Parietal lobe (tissue), 2 donors: ENCODE data around the genes UBE2Z, ZNF652 and FAM117A.

DNA sequence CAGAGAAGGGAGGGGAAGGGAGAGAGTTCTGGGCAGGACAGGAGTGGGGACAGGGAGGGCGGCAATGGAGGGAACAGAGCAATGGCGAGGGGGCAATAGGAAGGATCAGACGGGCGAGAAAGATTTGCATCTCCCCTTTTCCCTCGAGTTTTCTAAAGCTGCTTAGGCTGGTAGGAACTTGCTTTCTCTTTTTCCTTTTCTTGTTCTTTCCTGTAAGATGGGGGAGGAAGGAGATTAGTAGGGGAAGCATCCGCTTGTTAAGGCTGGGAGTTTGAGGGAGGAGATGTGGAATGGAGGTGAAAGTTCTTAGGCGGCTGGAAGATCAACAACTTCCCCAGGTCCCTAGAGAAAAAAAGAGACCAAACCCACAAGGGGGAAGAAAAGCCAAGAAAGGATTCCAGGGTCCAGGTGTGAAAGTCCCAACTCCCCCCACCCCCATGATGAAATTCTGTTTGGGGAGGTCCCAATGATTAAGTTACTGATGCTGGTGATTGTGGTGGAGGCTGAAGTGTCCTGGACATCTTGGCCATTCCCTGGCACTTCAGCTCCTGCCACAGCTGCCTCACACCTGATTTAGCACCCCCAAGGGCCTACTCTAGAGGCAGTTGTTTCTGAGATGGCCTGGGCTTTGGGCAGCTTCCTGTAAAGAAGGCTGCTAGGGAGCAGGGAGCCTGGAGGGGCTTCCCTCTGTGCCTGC lies 13.3 kb downstream of the HOXB4 start:
- RAMPAGE, long total RNA, result no peak

- RAMPAGE, long total RNA, result no peak
Measured at GRCh38 chr17:48597586-48598632, 4.3 kb upstream of the HOXB5 start.

- RAMPAGE, long total RNA, result no peak
Measured at GRCh38 chr17:48610024-48610161, 924 bp downstream of the HOXB7 start.

DNA sequence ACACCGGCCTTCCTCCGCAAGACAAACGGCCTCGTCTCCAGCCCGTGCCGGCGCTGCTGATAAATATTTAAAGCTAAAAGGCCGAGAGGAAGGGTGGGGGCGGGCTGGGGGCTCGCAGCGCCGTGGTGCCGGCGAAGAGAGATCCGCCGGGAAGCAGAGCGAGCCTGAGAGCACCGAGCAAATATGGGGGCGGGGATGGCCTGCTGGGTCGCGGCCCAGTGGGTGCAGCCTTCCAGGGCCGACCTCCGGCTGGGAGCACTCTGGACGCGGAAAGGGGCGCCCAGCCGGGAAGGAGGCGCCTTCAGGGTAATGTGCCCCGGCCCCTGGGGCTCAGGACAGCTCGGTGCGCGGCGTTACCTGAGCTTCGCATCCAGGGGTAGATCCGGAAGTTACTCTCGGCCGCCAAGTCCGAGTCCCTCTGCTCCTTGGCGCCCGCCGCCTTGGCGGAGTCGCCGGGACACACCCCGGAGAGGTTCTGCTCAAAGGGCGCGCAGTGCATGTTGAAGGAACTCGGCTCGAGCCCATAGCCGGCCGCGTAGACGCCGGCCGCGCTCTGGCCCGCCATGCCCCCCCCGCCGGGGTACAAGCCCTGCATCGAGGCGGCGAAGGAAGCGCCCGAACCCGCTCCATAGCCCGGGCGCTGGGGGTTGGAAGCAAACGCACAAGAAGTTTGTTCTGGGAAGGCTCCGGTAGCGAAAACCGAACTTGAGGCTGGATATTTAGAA lies 493 bp downstream of the HOXB7 start:
- RAMPAGE, long total RNA, result no peak

- RAMPAGE, long total RNA, result no peak
Measured at GRCh38 chr17:48629233-48629685, 3.1 kb upstream of the HOXB9 start.

GRCh38 chr17:48646478-48647091 lies 20.4 kb upstream of the HOXB9 start:
- RAMPAGE, long total RNA, result no peak

- RAMPAGE, long total RNA, result no peak
Measured at GRCh38 chr17:48871559-48872035, 21.0 kb upstream of the ATP5MC1 start.

GRCh38 chr17:48872036-48872450 lies 20.5 kb upstream of the ATP5MC1 start:
- RAMPAGE, long total RNA, result no peak

DNA sequence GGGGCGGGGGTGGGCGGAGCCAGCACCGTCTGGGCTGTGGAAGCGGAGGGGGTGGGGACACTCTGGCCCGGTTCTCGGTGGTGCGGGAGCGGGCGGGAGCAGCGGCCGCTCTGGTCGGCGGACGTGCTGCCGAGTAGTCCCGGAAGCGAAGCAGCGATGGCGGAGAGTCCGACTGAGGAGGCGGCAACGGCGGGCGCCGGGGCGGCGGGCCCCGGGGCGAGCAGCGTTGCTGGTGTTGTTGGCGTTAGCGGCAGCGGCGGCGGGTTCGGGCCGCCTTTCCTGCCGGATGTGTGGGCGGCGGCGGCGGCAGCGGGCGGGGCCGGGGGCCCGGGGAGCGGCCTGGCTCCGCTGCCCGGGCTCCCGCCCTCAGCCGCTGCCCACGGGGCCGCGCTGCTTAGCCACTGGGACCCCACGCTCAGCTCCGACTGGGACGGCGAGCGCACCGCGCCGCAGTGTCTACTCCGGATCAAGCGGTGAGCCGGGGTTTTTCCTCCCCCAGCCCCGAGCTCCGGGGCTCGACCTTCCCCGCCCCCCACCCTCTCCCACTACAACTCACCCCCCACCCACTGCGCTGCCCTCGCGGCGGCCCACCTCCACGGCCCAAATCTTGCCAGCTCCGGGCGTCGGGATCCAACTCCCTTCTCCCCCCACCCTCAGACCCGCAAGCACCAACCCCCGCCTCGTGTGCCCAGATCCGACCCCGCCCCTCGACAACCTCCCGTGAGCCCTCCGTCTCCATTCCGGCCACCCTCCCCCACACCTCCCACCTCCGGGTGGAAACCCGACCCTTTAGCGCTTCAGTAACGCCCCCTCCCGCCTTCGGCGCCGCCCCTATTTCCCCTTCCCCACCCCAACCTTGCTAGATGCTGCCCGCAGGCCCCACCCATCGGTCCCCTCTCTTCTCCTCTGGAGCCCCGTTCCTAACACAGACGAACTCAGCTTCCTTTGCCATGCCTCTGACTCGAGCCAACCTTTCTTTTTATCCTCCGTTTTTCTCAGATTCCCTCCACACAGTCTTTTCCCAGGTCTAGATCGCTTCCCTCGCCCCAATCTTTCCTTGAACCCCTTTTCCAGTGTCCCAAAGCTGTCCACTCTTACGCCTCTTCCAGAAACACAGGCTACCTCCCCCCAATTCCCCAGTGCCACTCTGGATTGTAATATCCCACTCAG lies at the start of gene UBE2Z:
Gene UBE2Z (plus strand): TSS at position 60 of the 1,170 bp plus-strand sequence.
- RAMPAGE, long total RNA, result no peak

DNA sequence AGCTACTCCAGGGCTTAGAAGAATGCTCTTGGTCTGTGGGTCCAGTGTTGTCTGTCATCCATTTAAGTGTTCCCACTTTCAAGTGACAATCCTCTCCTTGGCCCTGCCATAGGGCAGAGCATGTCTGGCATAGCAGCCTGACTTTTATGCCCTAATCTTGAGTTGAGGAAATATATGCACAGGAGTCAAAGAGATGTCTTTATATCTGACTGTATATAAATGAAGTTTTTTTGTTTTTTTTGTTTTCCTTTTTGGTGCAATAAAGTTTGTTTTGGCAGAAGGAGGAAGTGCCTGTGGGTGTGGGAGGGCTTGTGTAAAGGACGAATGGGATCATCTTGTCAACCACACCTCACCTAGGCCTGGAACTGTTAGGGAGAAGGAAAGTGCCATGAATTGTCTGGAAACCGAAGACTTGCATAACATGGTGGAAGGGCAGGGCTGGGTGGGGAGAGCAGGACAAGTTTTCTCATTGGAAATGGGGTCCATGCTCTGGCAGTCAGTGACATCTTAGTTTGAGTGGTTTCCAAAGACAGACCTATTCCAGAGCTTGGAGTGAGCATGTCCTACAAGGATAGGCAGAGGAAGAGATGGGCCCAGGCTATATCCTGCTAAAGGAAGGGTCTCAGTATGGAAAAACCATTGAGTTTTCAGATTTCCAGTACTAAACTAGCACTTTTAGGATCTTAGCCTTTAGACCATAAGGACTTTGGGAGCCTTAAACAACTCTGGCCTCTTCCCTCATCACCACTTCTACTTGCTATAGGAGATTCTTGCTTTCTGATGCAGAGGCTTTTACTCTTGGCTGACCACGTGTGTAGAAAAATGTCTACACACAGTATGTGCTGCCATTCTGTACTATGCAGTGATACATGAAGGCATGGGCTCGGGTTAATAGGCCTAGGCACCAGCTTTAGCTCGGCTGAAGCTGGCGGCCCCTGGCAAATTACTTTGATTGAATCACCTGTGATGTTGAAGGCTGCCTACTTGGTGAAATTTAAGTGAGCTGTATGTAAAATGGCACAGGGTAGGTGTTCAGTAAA lies 15.5 kb downstream of the SNF8 start:
- RAMPAGE, long total RNA, result no peak

DNA sequence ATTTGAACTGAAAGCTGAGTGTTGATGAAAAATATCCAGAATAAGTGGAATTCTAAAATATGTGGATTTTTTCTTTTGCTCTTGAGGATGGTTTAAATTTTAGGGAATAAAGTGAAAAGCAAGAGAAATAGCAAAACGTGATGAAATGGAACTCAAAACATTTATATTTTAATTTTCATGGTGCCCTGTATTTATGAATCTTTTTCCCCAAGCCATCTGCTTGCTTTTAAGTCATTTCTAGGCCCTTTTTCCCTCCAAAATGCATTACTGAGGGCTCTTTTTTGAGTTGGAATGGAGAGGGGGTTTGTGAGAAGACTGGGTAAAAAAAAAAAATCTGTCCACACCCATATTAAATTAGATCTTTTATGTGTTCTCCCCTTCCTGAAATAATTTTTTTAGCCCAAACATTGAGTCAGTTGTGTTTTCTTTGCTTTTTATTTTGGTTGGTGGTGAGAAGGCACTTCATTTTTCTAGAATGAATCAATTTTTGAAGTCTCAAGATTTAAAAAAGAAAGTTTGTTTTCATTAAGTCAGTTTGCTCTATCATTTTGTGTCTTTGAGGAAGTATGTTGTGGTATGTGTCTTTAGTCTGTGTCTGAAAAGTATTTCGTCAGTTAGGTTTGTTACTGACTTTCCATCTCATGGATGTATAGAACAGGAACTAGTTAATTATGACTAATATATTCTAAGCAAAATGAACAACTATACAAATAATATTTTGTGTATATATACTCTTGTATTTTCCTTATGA lies 3.6 kb downstream of the IGF2BP1 start:
- RAMPAGE, long total RNA, result no peak

DNA sequence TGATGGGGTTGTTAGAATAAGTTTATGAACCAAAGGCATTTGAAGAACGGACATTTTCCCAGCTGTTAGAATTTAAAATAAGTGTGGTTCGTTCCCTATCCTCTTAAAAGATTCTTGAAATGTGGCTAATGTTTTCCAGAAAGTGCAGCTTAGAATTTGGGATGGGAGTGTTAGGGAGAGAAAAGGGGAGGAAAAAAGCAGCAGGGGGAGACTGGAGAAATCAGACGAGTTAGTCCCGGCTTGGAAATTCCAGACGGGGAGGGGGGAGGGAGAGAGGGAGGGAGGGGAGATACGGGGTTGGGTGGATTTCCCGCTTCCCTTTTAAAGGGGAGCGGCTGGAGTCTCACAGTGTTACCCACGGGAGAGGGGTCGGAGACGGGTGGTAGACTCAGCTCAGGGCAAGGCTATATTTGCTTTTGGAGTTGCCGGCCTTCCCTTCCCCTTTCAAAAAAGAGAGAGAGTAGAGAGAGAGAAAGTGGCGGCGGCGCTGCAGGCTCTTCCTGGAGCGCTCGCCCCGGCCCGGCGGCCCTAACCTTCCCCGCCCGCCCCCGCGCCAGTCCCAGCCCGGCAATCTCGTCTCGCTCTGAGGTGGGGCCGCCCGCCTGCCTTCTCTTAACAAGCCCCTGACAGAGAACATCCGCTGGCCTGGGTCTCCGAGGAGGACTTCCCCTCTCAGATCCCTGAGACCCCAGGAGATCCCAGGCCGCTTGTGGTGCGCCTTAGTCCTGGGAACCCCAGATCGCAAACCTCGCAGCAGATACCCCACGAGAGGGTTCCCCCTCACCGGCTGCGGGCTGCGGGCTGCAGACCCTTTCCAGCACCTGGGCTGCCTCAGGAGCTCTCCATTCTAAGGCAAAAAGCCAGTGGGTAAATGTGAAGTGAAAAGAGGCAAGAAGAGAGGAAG lies 6.6 kb downstream of the IGF2BP1 start:
- RAMPAGE, long total RNA, result no peak

DNA sequence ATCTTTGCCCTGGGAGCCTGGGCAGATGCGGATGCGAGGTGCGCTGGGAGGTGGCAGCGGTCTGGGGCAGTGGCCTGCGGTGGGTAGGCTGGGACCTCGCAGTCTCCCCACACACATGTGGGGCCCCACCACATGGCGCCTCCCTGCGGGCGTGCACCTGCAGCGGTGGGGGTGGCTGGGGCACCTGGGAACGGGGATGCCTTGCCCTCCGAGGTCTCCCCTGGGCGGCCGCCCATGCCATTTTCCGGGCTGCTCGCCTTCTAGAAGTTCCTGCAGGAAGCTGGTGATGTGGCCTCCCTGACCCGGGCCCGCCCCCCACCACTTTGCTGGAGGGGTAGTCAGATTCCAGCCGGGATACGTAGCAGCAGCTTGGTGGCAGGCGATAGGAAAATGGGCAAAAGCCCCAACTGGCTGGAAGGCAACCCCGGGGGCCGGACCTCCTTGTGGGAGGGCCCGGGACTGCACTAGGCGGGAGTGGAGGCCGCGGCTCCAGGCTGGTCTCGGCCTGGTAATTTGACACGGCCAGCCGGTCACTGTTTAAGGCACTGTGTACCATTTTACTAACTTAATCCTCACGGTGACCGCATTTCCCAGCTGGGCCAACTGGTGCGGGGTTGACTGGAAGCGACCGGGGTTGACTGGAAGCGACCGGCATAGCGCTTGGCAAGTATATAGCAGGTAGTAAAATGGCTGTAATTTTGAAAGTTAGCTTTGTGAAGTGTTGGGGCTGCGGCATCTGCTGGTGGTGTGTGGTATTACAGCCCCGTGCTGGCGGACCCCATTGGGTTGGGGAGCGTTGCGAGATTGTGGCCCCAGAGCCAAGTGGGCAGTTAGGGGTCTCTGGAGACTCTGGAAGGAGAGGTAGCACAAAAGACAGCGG lies 38.5 kb downstream of the IGF2BP1 start:
- RAMPAGE, long total RNA, result no peak

DNA sequence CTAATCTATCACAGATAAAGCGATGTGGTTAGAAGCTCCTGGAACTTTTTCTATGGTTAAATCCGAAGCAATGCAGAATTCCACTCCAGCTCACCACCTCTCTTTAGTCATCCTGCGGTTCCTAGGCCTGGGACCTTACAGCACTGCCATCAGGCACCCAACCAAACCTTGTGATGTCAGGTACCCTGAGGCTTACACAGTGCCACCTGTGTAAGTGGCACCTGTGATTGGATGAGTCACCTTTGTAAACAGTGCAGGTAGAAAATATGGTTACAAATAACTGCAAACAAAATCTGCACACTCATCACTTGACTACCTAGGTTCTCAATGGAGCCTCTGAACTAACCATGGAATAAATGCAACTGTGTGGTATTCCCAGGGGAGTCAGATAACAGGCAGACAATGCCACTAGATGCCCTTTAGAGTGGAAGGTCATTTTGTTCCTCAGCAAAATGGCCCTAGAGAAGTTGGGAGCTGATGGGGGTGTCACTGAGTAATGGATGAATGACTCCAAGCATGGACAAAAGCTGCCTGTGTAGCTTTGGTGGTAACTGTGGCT lies 31.3 kb upstream of the B4GALNT2 start:
- RAMPAGE, long total RNA, result no peak

DNA sequence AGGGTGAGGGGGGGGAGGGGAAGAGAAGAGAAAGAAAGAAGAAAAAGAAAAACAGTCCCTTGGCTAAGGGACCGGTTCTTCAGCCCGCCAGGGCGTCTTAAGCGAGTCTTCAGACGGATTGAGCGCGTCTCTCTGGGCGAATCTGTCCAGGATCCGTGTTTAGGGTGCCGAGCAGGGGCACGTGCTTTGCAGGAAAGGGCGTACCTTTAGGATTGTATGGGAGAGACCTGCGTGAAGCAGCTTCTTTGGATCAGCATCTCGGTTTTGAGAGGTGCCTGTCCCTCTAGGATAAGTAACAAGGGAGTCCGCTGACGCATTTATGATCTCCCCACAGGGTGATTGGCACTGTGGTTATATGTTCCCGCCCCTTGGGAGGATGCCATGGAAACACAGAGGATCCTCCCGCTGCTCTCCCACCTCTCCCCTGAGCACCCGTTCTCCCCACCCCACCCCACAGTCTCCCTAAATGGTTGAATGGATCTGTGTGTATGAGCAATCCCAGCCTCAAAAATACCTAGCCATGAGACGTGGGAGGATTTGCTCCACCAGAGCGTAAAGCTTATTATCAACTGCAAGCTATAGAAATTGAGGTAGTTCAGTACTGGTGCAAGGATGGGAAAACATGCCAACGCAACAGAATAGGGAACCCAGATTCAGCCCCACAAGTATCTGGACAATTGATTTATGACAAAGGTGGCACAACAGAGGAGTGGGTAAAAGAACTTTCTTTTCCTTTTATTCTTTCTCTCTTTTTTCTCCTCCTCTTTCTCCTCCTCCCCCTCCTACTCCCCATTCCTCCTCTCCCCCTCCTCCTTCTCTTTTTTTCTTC lies 16.5 kb downstream of the GNGT2 start:
- RAMPAGE, long total RNA, result no peak

DNA sequence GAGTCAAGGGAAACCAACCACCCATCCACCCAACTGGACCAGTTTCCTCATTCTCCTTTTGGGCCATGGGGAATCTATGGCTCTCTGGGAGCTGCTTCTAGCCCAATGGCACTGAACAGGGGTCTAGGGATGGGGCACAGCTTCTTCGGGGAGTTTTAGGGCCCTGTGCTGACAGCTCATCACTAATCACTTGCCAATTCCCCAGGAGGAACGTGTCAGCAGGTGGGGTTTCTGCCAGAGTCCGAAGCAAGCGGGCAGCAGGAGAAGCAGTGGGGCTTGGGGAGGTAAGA lies 5.2 kb downstream of the PHOSPHO1 start:
- RAMPAGE, long total RNA, result no peak

GRCh38 chr17:49353486-49354109 lies 8.5 kb downstream of the ZNF652 start:
- RAMPAGE, long total RNA, result no peak

DNA sequence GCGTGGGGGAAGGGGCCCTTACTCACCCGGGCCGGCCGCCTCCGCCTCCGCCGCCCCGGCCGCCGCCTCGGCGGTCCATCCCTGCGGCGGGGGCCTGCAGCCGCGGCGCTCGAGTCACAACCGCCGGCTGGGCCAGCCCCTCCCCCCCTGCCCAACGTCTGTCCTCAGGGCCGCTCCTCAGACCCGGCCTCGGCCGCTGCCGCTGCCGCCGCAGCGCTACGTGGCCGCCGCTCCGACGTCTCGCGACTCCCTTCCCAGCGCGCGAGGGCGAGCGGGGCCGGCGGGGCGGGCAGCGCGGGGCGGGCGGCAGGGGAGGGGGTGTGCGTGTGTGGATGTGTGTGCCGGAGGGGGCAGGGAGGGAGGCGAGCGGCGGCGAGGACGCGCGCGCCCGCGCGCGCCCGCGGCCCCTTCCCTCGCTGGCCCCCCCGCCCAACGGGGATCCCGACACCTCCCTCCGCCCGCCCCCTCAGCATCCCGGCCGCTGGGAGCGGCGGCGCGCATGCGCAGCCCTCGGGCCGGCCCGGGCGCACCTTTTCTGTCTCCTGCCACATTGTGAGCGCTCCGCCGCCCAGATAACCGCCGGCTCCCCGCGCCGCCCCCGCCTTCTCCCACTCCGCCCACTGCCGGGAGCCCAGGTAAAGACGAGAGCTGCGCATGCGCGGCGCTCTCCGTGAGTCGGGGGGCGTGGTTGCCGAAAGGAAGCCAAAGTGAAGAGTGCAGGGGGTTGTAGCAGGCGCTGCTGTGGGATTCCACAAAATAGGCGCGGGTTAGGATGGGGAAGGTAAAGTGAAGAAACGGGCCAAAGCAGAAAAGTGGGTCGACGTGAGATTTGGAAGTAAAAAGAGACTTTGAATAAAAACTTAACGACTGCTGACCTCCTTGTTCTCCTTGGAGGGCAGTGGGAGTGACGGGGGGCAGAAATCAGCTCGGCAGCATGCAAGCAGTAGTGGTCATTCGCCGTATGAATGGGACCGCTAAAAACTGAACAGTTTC lies at the start of gene ZNF652:
Gene ZNF652 (minus strand): TSS at position 368 of the 993 bp plus-strand sequence.
- RAMPAGE, long total RNA, result no peak

GRCh38 chr17:49691026-49692259 lies 13.5 kb upstream of the SPOP start:
- RAMPAGE, long total RNA, result no peak

DNA sequence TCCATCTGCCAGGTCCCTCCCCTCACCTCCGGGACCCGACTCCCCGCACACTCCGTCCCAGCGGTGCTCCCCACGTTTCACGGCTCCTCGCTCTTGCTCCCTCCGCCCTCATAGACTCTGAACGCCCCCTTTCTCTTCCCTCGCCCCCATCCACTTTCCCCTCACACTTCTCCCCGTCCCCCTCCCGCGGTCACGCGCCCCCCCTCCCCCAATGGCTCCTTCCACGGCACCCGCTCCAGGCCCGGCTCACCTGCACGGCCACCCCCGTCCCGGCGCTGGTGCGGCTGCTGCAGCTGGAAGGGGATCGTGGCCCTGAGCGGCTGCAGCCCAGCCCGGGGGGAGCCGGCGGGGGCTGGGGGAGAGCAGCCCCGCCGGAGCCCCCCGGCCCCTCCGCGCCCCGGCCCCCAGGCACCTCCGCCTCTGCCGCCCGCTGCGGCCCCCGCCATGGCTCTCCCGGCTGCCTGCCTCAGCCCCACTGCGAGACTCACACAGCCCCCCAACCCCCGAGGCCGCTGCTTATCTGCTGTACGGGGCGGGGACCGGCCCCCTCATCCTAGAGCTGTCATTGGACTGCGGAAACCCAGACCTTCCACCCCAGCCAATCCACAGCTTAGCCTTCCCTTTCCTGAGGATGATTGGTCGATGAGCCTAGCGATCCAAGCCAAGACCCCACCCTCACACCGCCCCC lies at the start of gene FAM117A:
Gene FAM117A (minus strand): TSS at position 490 of the 688 bp plus-strand sequence.
- RAMPAGE, long total RNA, result no peak